Aorta (tissue), 1 donor: ENCODE measurements around a stretch of chr3.

GRCh38 chr3:25508225-25508743 is 80.2 kb downstream of the RARB start:
- PRO-cap, result no peak

- PRO-cap, result no peak
Measured at GRCh38 chr3:25598079-25598452, 66.6 kb downstream of the TOP2B start.

DNA sequence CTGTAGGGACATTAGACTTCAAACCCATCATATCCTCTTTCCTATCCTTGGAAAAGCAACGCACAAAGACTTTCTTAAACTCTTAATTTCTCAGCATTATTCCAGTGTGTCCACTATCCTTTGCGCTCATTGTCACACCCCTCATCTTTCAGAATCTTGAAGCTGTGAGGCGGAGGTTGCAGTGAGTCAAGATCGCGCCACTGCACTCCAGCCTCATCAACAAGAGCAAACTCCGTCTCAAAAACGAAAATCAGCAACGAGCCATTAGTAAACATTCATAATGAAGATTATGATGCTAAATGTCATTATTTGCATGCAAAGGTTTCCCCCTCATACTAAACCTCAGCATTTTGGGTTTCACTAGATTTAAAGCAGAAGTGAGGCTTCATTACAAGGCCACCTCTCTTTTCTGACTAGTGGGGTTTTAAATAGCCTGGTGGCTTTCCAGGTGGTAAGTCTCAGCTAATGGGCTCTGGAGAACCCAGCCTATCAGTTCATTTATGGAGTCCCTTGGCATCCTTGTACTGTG is 1.7 kb downstream of the NGLY1 start:
- PRO-cap, result no peak

- PRO-cap, result no peak
Measured at GRCh38 chr3:25788459-25789132, 1.3 kb upstream of the OXSM start.

DNA sequence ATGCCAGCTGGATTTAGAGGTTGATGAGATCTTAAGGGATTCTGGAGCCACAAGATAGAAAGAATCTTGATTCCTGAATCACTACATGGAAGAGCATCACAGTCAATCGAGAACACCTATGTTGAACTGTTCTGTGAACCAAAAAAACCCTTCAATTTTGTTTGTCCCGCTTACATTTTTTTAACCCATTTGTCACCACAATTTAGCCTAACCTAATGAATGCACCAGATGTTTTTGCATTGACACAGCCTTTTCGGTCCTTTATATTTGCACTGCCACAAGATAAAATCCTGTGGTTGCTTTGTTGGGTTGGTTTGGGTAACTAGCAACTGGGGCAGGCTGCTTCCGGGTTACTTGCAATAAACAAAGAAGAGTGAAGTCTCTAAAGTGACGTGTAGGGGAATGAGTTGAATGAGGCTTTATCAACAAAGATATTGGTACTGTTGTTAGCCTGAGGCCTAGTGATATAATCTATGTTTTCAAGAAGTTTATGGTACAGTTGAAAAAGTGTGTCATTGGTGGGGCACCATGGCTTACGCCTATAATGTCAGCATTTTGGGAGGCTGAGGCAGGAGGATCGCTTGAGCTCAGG is 121.6 kb downstream of the OXSM start:
- PRO-cap, result no peak

DNA sequence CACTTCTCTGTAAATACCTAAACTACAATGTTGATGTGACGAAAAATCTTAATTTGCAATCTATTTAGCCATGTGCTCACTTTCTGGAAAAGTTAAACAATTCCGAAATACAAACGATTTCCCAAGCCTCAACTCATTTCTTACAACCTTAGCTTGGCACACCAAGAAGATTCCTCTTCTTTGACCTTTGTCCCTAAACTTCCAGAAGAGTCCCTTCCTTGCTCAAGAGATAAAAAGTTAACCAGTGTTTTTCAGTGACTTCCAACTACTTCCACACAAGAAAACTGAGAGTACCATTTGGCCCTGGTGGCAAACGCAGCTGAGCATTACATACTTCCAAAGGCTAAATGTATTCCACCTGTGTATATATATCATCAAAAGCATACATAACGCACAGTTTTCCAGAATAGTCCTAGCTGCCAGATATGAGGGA is 57.0 kb upstream of the NEK10 start:
- PRO-cap, result no peak

DNA sequence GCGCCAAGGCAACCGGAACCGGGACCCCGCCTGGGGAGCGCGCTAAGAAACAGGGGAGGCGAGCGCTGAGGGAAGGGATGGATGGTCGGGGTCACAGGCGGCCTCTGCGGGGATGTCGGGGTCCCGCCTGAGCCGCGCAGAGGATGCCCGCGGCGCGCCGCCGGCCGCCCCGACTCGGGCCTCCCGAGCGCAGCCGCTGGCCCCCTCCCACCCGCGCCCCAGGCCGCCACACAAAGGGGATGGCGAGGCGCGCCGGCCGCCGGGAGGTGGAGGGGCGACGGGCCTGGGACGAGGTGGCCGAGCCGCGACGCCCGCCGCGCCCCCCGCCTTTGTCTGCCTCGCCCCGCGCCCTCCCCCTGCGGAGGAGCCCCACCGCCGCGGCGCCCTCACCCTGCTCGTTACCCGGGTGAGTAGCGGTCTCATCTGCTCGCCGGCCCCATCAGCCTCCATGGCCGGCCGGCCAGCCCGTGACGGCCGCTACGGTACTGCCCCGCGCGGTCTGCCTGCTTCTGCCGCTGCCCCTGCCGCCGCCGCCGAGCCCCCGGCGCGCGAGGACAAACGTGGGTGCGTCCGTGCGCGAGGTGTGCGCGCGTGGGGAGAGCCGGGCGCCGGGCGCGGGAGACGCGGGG is 393 bp downstream of the SLC4A7 start:
- PRO-cap, result bidirectional peak, plus-strand start at position 233 of the sequence, minus-strand start at position 156 of the sequence

- PRO-cap, result no peak
Measured at GRCh38 chr3:27622915-27623323, 99.2 kb downstream of the EOMES start.

- PRO-cap, result no peak
Measured at GRCh38 chr3:27905585-27906038, 183.5 kb upstream of the EOMES start.

DNA sequence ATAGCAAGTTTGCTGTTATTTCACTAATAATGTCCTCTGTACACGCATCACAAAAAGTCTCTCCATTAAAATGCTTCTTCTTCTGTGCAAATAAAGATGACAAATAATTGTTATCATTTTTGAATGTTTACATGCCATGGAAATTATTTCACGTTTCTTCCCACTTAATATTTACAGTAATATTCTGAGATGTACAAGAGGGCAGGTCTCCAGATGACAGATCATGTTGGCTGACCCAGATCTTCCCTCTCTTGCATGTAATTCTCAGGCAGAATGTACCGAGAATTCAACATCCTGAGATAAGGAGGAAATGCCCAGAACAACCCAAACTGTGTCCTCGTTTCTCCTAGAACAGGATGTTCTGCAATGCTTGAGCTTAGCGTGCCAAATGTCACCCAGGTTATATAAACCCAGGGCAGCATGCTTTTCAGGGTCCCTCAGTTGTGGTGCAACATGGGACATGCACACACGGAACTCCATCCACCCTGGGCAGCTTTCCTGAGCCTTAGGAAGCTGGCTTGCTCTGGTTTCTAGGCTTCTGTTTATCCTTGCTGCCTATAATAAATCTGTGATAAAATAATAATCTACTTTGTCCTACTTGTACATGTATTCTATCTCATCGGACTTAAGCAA is 102.2 kb upstream of the CMC1 start:
- PRO-cap, result no peak

DNA sequence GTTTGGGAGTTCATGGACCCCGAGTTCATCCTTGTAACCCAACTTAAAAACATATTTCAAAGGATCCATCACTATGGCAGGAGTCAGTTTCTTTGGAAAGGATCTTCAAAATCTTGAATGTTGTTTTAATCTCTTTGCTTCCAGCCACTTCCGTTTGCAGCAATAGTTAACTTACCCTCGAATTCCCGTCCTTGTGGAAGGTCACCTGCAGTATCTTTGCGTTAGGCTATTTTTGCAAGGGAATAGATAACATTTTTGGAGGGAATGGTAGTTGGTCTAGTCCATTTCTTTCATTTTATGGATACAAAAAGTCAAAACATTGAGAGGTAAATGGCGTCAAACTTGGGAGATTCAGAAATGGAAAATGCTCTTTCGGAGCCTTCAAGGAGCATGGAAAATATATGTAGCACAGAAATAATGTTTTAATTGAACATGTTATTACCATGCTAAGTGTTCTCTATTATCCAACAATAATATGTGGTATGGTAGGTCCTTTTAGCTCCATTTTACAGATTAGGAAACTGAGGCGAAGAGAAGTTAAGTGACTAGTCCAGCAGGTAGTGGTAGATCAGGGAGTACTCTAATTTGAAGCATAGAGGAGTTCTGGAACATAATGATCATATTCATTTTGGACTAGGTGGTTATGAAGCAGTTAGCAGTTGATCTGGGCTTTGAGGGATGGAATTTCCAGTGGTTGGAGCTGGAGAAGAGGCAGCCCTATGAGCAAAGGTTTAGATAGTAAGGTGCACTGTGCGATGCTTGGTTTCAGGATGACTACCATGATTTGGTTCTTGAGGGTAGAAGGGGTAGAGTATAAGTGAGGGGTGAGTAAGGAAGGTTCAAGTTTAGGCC is 995 bp downstream of the CMC1 start:
- PRO-cap, result no peak

DNA sequence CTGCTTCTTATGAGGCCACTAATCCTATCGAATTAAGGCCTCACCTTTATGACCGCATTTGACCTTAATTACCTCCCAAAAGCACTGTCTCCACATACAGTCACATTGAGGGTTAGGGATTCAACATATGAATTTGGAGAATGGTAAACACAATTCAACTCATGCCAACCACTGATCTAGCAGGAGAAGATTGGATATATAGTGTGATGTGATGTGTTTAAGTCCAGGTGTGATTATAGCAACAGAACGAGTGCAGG is 8.5 kb downstream of the CMC1 start:
- PRO-cap, result no peak

DNA sequence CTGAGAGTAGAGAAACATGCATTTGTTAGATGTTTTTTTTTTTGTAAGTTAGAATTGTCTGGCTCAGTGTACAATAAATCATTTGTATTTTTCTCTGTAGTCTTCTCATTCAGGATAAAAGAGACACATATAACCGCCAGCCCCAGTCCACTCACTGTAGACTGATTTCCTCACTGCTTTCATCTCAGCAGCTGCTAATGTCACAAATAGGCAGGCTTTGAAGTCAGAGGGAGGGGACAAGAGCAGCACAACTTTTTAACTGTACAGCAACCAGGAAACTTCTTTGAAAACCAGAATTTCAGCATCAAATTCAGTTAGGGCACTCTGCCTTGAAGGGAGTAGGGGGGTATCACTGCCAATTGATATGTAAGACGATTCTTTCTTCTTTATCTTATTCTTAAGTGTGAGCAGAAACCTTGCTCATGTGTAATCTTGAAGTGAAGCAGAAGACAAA is 140.1 kb upstream of the RBMS3 start:
- PRO-cap, result no peak

DNA sequence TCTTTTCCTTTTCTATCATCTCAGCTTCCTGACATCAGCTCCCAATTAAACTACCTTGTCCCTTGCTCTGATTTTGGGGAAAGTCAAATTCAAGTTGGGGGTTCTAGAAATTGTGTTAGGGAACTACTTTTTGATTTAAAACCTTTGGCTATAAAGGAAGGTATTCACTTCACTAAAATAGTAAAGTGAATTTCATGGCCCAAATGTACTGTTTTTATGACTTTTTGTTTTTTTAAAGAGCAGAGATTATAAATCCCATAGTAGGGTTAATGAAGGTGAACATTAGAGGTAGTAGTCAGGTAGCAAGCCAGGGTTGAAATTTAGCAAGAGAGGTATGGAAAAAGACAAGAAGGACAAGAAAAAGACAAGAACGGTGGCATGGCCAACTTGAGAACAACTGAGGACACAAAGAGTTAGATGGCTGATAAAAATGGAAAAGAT is 488.0 kb downstream of the RBMS3 start:
- PRO-cap, result no peak

- PRO-cap, result no peak
Measured at GRCh38 chr3:30616996-30617440, 10.6 kb downstream of the TGFBR2 start.

DNA sequence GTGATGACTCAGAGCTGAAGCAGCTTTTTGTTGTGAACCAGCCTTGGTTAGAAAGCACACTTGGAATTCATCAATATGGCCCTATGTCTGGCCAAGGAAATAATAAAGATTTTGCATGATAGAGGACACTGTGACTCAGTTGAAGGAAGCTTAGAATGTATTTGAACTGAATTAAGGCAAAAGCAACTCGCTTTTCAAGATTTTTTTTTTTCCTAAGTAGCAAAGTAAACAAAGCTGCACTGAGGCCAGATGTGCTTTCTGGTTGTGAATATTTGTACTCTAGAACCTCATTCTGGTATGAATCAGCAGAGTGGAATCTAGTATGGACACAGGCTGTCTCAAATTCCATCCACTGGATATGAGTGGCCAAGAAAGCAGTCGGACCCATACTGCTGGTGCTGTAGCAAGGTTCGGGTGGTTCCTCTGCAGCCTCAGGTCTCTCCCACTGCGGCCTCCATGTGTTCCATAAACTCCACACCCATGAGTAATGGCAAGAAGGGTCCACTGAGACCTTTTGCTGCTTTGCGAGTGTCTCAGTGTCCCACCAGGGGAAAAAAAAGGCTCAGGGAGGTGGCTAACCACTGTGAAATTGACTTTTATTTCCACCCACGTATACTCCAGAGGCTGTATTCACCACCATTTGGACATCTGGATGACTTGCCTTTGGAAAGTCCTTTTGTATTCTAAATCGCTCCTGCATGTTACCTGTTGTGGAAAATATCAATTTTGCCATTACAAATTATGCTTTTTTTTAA is 53.1 kb downstream of the TGFBR2 start:
- PRO-cap, result no peak

GRCh38 chr3:31533931-31534416 is 1.2 kb downstream of the STT3B start:
- PRO-cap, result no peak

DNA sequence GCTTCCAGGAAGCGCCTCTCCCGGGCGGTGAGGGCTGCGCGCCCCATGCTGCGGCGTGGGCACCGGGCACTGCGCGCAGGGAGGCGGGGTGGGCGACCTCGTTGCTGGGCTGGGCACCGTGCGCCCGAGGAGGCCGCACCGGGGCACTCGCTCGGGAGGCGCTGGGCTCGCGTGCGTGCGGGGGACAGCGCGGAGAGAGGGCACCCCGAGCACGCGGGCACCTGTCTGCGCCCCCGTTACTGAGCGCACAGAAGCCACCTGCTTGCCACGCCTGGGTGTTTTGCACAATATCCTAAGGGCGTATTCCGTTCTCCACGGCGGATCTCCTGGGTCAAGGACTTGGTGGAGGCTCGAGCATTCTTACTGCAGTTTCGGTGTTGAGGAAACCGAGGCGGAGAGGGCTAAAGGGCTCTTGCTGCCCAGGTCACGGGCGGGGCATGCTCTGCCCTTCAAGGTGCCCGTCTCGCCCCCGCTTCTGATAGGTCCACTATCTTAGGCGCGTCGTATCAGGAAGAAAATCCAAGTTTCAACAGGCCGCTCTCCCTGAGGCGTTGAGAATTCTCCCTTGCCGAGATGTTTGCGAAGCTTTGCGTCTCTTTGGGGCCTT is 474 bp downstream of the GPD1L start:
- PRO-cap, result no peak

DNA sequence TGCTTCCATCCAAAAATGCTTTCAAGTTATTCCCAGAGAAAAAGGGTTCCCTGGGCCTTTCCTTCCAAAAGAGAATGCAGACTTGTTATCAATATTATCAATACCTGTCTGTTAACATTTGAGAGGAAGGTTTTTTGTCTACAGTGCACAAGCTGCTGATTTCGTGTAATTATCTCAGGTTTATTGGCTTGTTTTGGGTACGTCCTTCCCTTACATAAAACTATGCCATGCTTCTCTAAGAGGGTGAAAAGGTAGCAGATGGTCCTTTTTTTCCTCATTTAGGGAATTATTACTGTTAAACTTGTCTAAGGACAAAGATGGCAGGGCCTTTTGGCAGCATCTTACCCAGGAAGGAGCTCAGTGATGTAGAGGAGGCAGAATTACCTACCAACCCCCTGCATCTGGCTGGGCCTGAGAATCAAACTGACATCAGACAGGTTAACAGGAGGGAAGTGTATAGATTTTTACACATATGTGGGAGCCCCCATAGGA is 67.3 kb upstream of the CMTM7 start:
- PRO-cap, result no peak

DNA sequence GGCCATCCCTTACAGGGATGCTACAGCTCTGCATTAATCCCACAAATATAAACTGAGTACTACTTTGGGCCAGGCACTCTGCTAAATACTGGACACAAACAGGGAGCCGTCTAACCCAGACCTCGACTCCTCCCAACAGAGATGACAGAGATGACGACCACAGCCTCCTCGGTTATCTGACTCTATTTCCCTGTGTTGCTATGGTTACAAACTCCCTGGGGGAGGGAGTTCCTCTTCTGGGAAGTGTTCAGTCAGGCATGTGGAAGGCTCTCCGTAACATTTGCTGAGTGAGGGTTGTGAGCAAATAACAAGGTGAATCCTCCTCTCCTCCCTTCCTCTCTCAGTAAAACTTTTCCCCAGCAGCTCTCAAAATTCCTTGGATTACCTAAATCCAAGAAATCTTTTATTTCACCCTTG is 6.7 kb upstream of the CMTM7 start:
- PRO-cap, result no peak